Esophagus squamous epithelium (tissue), 4 donors: ENCODE measurements around the gene GNAQ.

GRCh38 chr9:76223571-76224378 lies 170.5 kb downstream of the RFK start:
- PRO-cap, result no peak
- RAMPAGE, long total RNA, 4 experiments, result no peak in any of the 4 experiments

DNA sequence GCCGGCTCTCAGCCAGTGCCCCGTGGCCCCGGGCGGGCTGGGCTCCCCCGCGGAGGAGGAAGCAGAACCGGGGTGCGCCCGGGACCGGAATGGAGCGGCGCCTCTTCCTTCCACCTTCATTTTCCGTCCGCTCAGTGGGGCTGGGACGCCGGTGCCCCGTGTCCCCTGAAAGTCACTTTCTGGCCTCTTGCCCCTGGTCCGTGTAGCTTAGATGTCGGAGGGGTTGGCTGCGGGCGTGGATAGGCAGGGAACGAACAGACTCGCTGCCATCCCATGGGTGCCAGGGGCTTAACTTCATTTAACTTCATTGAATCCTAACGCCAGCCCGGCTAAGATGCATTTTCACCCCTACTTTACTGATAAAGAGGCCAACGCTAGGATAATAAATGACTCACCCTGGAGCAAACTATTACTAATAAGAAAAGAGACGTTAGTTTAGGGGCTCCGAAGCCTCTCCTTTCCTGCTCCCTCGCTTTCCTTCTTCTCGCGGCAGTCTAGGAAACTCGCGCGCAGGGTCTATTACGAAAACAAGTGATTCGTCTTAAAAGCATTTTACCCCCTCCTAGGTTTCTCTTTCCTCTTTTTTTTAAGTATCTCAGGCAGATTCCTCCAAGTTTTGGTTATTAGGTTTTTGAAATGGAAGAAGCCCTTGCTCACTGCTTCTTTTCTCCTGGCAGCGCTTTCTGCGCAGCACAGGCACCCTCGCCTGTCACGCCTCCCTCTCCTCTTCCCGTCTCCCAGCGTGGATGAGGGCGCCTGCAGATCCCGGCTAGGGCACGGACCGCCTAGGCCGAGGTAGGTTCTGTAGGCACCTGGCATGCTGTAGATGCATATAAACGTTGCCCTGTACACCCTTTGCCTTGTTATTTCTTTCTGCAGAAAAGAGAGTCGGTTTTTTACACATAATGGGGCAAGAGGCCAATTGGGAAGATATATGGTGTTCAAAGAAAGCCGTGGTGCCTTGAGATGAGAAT lies 688 bp downstream of the GCNT1 start:
- PRO-cap, result unidirectional peak, plus-strand start at position 64 of the sequence; unidirectional peak, plus-strand start at position 119 of the sequence
- RAMPAGE, long total RNA, 4 experiments, result no peak in any of the 4 experiments

- PRO-cap, result no peak
- RAMPAGE, long total RNA, 4 experiments, result no peak in any of the 4 experiments
These were observed 43.7 kb downstream of the GCNT1 start for GRCh38 chr9:76502648-76503179.

DNA sequence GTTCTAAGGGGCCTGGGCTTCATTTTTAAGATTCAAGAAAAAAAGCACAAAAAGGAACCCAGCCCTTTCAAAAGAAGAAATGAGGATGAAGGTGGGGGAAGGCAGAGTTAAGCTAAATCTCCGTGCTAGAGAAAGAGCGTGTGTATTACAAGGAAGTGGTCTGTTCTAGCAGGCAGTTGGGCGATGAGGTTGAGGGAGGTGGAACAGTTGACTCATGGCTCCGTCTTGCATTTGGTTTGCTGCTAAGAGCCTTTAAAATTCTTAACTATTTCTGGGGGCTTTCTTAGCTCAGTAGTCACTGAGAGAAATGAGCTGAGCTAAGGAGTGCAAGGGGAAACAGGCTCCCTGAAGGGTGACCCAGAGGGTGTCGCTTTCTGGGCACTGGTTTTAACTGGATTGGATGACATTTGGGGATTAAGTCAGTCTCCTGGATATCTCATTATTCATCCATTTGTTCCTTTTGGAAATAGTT lies 117.4 kb downstream of the GCNT1 start:
- PRO-cap, result bidirectional peak, plus-strand start at position 175 of the sequence, minus-strand start at position 81 of the sequence
- RAMPAGE, long total RNA, 4 experiments, result no peak in any of the 4 experiments

DNA sequence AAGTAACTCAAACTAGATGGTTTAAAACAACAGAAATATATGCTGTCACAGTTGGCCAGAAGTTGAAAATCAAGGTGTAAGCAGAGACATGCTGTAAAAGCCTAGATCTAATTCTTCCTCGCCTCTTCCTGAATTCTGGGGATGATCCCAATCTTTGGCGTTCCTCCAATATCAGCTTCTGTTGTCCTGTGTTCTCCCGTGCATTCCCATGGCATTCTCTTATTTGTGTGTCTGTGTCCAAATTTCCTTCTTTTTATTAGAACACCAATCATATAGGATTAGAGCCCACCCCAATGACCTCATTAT lies 126.8 kb downstream of the GCNT1 start:
- PRO-cap, result no peak
- RAMPAGE, long total RNA, 4 experiments, result no peak in any of the 4 experiments

DNA sequence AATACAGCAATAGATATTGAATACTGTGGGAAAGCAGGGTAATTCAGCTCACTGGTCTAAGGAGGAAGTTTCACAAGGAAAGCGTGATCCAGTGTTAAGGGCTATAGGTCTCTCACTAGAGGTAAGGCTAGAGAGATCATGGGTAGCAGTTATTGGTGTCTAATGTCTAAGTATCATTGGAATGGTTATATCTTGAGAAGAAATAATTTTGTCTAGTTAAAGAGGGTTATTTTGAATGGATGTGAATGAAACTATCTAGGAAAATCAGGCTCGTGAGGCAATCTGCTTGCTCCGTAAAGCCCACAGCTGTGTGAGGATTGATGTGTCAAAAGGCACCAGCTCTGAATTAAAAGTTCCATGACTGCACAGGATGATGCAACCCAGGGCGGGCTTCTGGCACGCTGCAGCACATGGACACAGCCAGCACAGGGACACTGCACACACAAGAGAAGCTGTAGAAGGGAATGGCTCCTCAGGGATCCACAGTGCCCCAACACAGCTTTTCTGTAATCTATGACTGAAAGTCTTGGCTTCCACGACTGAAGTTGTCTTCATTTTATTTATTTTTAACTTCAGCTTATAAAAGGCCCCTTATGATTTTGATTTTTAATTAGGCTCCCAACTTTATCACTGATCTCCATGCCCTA lies 150.9 kb downstream of the GCNT1 start:
- PRO-cap, result bidirectional peak, plus-strand start at position 419 of the sequence, minus-strand start at position 312 of the sequence
- RAMPAGE, long total RNA, 4 experiments, result no peak in any of the 4 experiments

GRCh38 chr9:76621034-76621355 lies 162.0 kb downstream of the GCNT1 start:
- PRO-cap, result no peak
- RAMPAGE, long total RNA, 4 experiments, result no peak in any of the 4 experiments

DNA sequence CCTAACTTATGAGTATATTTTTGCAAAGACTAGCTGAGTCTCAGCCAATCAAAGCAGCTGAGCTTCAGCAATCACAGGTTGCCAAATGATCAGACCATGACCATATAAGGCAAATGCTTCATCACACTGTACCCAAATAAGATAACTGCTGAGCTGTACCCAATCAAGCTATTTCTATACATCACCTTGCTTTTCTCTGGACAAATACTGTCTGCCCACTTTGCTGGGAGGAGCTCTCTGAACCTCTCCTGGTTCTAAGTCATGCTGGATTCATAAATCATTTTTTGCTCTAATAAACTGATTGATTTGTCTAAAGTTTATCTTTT lies 175.4 kb downstream of the GCNT1 start:
- PRO-cap, result no peak
- RAMPAGE, long total RNA, 4 experiments, result no peak in any of the 4 experiments

GRCh38 chr9:76866784-76867191 lies 39.1 kb downstream of the PRUNE2 start:
- PRO-cap, result bidirectional peak, plus-strand start at chr9:76867065, minus-strand start at chr9:76866929
- RAMPAGE, long total RNA, 4 experiments, result no peak in any of the 4 experiments

DNA sequence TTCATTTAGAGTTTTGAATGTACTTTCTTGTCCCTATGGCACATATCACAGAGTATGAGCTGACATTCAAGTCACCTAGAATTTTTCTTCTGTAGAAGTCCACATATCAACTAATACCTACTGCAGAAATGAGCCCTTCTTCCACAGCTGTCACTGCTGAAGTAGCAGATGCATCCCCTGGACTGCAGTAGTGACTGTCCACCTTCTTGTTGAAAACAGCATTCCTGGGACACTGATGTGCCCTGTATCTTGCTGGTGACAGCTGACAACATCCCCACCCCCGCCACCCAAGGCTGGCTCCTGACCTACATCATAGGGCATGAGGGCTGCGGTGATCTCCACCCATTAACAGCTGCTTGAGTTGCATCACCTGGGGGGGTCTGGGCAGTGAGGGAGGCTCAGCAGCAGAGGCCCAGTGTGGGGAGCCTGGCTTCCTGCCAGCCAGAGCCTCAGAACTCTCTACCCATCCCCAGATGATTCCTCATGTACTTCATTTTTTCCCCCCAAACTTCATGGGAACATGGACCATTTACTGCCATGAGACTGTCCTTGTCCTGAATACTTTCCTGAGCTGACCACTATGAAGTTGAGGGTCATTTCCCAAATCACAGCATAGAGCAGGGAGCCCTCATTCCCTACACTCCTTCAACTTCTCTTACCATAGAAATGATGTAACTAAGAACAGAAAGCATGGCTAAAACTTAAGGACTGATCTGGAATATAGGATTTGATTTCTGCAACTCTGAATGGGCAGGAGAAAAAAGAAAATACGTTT lies 4.1 kb downstream of the PRUNE2 start:
- PRO-cap, result no peak
- RAMPAGE, long total RNA, 4 experiments, result no peak in any of the 4 experiments

GRCh38 chr9:77178420-77178535 lies 944 bp downstream of the VPS13A start:
- PRO-cap, result no peak
- RAMPAGE, long total RNA, 4 experiments, result no peak in any of the 4 experiments

DNA sequence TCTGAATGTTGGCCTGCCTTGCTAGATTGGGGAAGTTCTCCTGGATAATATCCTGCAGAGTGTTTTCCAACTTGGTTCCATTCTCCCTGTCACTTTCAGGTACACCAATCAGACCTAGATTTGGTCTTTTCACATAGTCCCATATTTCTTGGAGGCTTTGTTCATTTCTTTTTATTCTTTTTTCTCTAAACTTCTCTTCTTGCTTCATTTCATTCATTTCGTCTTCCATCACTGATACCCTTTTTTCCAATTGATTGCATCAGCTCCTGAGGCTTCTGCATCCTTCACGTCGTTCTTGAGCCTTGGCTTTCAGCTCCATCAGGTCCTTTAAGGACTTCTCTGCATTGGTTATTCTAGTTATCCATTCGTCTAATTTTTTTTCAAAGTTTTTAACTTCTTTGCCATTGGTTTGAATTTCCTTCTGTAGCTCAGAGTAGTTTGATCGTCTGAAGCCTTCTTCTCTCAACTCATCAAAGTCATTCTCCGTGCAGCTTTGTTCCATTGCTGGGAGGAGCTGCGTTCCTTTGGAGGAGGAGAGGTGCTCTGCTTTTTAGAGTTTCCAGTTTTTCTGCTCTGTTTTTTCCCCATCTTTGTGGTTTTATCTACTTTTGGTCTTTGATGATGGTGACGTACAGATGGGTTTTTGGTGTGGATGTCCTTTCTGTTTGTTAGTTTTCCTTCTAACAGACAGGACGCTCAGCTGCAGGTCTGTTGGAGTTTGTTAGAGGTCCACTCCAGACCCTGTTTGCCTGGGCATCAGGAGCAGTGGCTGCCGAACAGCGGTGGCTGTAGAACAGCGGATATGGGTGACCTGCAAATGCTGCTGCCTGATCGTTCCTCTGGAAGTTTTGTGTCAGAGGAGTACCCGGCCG lies 165.3 kb downstream of the GNA14 start:
- PRO-cap, result no peak
- RAMPAGE, long total RNA, 4 experiments, result no peak in any of the 4 experiments

DNA sequence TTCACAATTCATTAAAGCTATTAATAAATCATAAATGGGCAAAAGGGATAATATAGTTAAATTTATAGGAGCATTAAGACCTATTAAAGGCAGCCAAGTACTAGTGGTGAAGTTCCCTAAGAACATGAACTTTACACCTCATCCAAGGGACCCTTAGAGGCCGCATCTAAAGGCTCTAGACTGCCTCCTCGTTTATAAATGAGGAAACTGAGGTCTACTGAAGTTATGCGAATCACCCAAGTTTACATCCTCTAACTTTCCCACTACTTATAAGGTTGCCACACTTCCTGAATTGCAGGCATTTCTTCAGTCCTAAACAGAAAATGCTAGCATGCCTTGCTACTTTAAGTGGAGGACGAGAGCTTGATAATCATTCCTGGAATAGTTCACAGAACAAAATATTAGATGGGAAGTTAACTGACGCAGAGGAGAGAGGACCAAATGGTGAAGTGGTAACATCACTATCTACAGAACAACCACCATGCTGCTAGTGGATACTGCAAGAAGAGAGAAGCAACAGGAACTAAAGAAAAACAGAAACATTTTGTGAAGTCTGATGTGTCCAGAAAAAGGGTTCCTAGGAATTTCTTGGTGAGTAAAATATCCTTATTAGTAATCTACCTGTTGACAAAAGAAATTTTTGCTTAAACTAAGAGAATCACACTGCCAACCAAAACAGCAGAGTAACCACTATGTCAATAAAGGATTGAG lies 85.8 kb downstream of the GNAQ start:
- PRO-cap, result no peak
- RAMPAGE, long total RNA, 4 experiments, result no peak in any of the 4 experiments

DNA sequence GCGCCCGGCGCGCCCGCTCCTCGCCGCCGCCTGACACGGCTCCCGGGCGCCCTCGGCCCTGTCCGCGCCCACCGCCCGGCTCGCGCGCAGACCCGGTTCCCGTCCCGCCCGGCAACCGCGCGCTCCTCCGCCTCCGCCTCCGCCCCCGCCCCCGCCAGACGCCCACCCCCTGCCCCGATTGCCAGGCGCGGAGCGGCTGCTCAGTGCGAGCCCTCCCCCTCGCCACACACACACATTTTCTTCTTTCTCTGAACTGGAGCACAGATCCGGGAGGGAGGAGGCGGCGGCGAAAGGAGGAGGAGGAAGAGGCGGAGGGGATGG lies at the start of gene GNAQ:
Gene GNAQ, minus strand, starts transcription at position 116 of the 321 bp plus-strand sequence.
- PRO-cap, result bidirectional peak, plus-strand start at position 263 of the sequence, minus-strand start at position 239 of the sequence
- RAMPAGE, long total RNA, 4 experiments, result no peak in any of the 4 experiments

- PRO-cap, result no peak
- RAMPAGE, long total RNA, 4 experiments, result no peak in any of the 4 experiments
These were observed 1.9 kb downstream of the TLE4 start for GRCh38 chr9:79573670-79574118.

DNA sequence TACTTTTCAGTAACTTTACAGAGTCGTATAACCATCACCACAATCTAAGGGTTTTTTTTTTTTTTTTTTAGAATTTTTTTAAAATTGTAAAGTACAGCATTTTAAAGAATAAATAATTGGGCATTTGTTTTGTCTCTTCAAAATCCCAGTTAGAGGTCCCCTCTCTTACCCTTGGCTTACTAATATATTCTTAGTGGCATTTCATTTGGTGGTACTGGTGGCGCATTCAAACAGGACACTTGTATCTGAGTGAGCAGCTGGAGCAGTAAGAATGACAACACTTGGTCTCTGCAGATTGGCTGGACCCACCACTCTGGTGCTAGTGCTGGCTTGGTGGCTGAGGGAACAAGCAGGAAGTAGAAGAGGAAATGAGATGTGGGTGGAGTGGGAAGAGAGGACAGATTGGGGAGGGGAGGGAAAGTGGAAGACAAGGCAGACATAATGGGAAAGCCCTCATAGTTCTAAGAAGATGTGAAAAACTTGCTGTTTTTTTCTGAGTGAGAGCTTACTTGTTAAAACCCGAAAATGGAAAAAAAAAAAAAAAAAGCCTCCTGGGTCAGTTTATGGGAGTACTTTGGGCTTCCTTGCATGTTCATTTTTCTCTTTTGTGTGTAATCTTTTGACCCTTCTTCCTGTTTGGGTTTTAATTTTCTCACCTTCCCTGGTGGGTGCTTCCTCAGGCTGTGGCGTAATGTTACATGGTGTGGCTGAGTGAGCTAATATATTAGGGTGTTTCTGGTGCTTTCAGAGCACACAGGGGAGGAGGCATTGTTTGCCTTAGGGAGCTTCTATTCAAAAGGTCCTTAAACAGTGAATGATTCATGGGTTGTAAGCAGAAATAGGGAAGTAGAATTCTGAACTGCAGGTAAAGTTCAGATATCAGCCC lies 52.1 kb downstream of the TLE4 start:
- PRO-cap, result bidirectional peak, plus-strand start at position 748 of the sequence, minus-strand start at position 696 of the sequence
- RAMPAGE, long total RNA, 4 experiments, result no peak in any of the 4 experiments

DNA sequence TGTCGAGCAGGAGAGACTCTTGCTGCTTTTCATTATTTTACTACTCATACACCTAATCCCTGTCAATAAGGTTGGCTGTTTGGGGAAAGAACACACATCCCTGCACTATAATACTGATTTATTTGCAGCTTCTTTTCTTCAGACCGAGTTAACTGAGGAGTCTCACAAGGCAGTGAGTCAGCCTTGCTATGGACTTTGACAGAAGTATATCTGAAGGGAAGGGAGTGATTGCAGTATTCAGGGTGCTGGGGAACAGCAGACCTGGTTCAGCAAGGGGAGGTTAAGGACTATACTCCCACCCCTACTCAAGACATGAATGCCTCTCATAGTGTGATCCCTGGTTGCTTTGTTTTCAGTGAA lies 99.8 kb downstream of the TLE4 start:
- PRO-cap, result unidirectional peak, plus-strand start at position 236 of the sequence
- RAMPAGE, long total RNA, 4 experiments, result no peak in any of the 4 experiments

DNA sequence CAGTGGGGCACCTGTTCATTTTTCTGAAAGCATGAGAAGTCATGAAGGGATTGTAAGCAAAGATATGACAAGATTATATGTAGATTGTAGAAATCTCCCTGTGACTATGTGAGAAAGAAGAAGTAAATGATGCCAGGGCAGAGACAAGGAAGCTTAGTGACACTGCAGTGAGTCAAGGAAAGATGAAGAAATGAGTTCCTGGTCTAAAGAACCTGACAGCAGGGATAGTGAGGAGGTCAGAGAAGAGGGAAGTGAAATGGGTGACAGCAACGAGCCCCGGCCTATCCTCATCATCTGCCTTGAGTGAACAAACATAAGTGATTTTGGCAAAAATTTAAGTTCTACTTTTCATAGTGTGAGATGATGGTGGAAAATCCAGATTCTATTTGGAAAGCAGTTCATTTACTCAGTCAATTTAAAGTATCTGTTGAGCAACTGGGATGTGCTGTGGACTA lies 297.0 kb downstream of the TLE4 start:
- PRO-cap, result unidirectional peak, plus-strand start at position 239 of the sequence
- RAMPAGE, long total RNA, 4 experiments, result no peak in any of the 4 experiments

DNA sequence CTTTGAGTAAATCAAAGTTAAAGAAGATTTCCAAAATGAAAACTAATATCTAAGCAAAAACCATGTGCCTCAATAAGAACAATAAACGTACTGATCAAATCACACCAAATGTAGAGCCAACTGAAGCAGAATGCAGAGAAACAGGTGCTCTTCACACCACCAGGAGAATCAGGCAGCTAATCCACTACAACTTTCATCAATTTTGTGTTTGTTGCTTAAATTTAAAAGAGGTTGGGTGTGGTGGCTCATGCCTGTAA lies 383.3 kb downstream of the TLE1 start:
- PRO-cap, result no peak
- RAMPAGE, long total RNA, 4 experiments, result no peak in any of the 4 experiments

DNA sequence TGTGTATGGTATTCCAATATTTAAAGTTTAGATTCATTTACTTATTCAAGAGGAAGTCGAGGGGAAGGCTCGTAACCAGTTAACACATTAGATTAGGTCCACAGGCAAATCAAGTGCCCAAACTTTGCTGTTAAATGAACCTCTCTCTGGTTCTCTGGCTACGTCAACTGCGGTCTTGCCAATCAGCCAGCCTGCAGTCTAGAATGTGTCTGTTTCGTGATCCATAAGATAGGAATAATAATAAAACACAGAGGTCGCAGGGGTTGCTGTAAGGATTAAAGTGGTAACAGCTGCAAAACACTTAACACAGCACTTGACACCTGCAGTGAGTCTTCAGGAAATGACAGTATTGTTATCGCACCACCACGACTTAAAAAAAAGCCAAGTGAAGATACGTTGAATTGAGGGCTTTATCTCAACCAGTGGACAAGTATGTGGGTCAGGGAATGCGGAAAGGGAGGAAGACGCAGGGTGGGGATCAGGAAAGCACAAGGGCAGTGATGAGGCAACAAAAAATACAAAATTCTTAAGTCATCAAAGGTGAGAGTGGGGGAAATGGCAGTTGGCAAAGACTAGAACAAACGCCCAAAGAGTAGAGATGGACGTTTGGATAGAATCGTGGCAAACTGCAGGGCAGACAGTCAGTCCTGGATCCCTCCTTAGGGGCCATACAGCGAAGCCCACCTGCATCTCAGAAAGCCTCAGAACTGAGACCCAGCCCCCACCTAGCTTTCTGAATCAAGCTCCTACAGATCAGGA lies 92.3 kb downstream of the TLE1 start:
- PRO-cap, result no peak
- RAMPAGE, long total RNA, 4 experiments, result no peak in any of the 4 experiments